Colonic mucosa (tissue), 1 donor: ENCODE measurements around a stretch of chr1.

DNA sequence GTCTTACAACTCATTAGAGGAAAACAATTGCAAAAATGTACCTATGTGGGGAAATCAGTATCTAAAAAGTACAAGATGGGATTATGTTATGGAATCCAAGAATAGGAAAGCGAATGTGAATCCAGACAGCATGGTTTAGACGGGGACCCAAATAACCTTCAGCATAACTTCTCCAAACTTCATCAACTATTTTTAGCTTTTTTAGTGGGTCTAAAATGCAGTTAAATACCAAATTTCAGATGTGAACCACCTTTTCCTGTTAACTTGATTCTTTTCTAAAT lies 7.7 kb downstream of the ERRFI1 start:
- PRO-cap, result no peak

GRCh38 chr1:8022399-8023090 lies 3.6 kb downstream of the ERRFI1 start:
- PRO-cap, result no peak

- PRO-cap, result no peak
Measured at GRCh38 chr1:8092719-8093260, 66.7 kb upstream of the ERRFI1 start.

GRCh38 chr1:8094147-8095401 lies 68.5 kb upstream of the ERRFI1 start:
- PRO-cap, result bidirectional peak, plus-strand start at chr1:8094744, minus-strand start at chr1:8094629

DNA sequence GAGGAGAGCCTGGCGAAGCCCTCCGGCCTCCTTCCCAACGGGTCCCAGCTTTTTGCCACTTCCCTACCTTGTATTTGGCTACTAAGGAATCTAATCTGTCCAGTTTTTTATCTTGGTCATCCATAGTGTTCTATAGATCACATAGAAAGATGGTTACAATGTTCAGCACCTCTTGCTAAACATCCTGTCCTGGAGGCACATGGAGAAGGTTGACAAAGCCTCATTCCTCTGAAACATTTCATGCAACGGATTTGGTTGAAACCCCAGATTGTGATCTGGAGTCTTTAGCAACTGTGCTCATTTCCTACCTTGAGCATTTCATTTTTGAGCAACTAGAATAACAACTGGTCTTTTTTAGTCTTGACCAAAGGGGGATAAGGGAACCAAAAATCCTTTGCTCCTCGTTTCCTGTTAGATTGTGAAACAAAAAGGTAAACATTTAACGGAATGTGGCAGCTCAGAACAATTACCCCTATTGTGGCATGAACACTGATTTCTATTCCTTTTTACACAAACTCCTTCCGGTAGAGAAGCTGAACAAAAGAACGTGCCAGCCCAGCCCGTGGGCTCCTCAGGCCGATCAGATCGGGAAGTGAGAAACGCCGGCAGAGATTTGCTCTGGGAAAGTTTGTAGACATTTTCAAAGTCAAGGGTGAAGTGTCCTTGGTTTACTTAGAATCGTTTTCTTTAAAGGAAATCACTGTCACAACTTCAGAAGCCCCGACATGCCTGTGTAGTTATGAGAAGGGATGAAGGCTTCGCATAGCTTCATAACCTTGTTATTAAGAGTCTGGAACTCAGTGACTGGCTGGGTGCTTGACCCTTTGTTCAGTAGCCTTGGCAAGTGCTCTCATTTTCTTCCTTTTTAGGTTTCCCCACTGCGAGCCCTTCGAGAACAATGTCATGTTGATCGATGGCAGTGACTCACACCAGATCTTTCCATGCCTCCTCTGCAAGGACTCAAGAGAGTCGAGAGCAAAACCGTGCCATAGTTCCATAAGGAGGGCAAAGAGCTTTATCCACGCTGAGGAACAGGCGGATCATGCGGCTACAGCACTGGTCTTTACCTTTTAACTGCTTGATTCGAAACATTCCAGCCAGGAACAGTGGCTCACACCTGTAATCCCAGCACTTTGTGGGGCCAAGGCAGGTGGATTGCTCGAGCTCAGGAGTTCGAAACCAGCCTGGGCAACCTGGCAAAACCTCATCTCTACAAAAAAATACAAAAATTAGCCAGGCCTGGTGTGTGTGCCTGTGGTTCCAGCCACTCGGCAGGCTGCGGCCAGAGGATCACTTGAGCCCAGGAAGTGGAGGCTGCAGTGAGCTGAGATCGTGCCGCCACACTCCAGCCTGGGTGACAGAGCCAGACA lies 95.0 kb upstream of the ERRFI1 start:
- PRO-cap, result no peak

DNA sequence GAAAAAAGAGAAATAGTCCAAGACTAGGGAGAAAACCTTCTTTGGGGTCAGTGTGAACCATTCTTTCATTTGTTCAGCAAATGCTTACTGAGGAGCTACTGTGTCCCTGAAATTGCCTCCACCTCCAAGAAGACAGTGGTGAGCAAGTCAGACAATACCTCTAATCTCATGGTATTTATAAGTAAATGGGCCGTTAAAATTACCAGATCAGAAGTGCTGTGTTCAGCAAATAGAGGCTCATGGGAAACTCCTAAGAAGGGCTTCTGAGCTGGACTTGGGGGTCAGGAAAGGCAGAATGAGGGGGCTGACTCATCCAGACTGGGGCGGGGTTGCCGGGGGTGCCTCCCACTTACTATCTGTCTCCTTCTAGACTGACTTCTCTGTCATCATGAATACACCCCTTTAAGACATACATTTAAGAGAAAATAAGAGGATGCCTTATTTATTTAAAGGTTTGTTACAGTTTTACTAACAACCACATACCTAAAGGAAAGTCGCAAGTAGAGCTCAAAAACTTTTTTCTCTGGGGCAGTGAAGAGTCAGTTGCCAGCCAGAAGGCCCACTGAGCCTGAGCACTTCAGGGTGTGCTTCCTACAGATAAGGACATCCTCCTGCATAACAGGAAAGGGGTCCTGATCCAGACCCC lies 96.0 kb upstream of the ERRFI1 start:
- PRO-cap, result no peak

DNA sequence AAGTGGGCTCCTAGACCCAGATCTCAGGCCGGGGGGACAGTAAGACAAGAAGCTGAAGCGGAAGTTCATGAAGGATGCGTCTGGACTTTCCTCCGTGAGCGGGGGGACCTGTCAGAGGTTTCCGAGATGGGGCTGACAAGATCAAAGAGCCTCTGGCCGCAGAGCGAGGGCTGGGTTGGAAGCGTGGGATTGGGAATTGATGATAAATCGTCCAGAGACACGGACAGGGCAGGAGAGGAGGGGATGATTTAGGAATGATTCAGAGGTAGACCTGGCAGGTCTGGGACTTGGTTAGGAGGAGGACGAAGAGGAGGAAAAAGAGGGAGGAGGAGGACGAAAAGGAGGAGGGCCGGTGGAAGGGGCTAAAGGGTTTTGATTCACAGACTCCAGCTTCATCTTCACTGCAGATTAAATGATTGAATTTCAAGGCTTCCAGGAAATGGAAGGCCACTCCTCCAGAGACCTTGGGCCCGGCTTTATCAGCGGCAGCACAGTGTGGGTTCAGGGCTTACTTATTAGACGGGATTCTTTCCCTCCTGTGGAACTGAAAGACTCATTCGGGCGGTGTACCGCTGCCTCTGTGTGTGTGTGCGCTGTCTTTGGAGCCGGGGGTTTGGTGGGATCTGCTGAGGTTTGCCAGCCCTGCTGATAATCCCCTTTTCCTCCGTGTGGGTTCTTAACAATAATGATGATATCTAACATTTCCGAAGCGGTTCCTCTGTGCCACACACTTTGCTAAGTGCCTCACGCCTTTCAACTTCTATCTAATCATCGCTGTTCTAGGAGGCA lies 85.7 kb upstream of the SLC45A1 start:
- PRO-cap, result no peak

GRCh38 chr1:8274385-8274843 lies 43.5 kb upstream of the SLC45A1 start:
- PRO-cap, result no peak

- PRO-cap, result no peak
Measured at GRCh38 chr1:8353818-8354195, 35.9 kb downstream of the SLC45A1 start.

- PRO-cap, result no peak
Measured at GRCh38 chr1:8357886-8359225, 40.4 kb downstream of the SLC45A1 start.

DNA sequence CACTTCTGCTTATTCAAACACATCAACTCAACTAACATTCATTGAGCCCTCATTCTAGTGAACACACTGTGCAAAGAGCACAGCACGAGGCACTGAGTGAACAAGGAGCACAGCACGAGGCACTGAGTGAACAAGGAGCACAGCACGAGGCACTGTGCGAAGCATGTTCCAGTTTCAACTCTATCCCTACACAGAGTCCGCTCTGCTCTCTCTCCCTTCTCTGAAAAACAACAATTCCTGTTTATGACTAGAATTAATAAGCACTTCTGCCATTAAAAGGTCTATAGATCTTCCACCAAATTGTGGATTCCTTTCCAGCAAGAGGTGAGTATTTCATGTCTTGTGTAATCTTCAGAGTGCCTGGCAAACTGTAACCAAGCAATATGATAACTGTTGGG lies 114.4 kb downstream of the SLC45A1 start:
- PRO-cap, result no peak

DNA sequence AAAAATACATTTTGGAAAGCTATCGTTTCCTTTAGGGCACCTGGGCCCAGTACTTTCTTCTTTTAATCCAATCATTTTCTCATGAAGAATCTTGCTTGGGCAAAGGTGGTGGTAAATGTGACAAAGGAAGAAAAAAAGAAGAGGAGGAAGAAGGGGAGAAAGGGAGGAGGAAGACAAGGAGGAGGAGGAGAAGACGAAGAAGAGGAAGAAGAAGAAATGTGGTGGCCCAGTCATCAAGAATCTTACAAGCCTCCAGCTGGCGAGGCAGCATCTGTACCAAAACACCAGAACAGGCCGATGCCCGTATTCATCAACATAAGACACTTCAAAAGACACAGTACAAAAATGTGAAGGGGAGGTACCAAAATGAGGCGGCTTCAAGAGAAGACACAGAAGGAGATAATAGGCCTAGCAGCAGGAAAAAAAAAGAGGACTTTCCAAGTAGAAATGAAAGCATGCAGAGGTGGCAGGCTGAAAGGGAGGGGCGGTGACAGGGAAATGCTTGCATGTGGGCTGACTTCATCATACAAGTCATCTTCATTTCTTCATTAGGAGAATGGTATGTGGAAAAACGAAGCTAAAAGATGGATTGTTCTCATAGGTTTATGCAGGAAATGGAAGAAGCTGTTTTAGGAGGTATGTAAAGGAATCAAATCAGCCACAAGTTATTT lies 192.1 kb downstream of the SLC45A1 start:
- PRO-cap, result no peak

GRCh38 chr1:8525598-8526455 lies 207.9 kb downstream of the SLC45A1 start:
- PRO-cap, result bidirectional peak, plus-strand start at chr1:8526069, minus-strand start at chr1:8526016

GRCh38 chr1:8595072-8595421 lies 222.4 kb downstream of the RERE start:
- PRO-cap, result no peak

GRCh38 chr1:8702745-8703938 lies 114.3 kb downstream of the RERE start:
- PRO-cap, result bidirectional peak, plus-strand start at chr1:8703367, minus-strand start at chr1:8703508

DNA sequence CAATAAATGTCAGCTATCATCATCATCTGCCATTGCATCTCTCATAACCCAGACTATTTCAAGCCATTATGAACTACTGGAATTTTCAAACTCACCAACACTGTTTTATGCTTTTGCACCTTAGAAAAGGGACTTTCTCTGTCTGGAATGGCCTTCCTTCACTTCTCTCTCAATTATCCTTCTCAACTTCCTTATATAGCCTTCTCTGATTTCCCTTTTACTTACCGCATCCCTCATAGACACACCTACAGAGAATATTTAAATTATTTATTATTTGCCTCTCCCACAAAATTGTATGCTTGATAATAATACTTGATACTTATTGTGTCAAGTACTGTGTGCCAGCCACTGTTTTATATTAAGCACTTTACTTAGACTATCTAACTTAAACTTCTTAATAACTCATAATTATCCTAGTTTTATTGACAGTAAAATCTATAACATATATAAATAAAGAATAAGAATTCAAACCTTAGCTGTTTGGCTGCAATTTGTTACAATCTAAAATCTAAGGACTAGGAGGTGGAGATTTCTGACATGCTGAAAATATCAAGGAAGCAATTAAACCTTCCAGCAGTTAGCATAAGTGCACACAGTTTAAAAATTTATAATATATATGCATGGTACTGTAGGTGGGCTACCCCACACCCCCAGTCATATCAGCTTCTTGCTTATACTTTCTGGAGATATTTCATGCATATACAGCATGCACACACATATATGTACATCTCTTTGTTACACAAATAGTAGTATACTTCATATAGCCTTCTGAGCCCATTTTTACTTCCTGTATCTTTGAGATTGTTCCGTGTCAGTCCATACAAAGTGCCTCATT lies 82.5 kb downstream of the RERE start:
- PRO-cap, result no peak

DNA sequence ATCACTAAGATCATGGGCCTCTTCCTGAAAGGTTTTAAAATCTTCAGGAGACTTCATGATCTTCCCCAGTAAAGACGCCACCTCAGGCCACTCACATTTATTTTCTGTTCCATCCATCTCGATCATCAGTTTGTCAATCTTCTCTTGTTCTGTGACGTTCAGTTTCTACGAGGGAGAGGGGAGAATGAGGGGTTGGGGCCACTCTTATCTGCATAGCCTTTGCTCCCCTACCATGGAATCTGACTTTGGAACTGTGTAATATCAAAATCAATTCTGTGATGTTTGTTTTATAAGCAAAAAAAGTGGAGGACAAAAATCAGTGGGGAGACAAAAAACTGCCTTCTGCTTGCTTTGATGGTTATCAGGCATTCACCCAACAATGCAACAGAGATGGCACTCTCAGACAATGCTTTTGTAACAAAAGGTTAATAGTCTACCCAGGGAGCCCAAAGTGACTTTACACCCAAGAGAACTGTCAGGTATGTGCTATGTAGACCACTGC lies 10.5 kb downstream of the ENO1 start:
- PRO-cap, result no peak

DNA sequence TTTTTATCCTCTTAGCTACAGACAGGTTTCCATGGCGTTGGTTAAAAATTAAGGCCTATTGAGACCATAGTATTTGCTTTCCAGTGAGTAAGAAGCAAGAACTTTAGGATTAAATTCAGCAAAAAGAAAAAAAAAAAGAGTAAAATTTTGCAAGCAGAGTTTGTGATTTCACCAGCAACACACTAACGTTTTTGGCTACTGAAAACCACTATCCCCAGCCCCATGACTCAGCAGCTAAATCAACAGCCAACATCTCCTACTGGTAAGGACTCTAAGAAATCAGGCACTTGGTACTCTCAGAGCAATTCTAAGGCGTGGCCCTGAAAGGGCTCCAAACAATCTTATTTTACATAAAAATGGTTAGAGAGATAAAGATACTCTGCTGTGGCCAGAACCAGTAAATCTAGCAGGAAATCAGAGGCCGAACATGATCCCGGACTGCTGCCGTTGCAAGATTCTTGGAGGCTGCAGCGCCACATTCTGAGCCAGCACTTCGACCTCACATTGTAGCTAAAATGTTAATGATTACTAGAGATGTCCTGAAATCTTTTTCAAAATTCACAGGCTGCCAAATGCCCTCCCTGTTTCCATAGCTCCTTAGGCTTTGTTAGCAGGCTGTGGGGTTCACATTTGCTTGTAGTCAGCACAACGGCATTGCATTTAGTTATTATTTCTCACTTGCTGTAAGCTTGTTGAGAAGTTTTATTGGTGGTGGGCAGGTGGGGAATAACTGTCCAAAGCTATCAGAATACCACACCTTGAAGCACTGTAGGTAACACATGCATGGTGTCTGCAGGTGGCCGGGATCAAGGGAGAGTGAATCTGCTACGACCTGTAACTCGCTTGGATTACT lies 1.7 kb upstream of the ENO1 start:
- PRO-cap, result unidirectional peak, minus-strand start at position 184 of the sequence

- PRO-cap, result no peak
Measured at GRCh38 chr1:8903884-8904395, 25.5 kb upstream of the ENO1 start.

GRCh38 chr1:8986062-8986642 lies 40.1 kb downstream of the SLC2A7 start:
- PRO-cap, result no peak